ENCODE measurements around a stretch of chr11.

- PRO-cap = unidirectional peak, plus-strand start at chr11:134949391
Observed at GRCh38 chr11:134948916-134949597, 537.0 kb upstream of the B3GAT1 start.